Bronchial lymph node (tissue), 1 donor: ENCODE measurements around a stretch of chr1.

- PRO-cap, result no peak
Observed at GRCh38 chr1:28282174-28283218, 23.2 kb downstream of the SESN2 start.

DNA sequence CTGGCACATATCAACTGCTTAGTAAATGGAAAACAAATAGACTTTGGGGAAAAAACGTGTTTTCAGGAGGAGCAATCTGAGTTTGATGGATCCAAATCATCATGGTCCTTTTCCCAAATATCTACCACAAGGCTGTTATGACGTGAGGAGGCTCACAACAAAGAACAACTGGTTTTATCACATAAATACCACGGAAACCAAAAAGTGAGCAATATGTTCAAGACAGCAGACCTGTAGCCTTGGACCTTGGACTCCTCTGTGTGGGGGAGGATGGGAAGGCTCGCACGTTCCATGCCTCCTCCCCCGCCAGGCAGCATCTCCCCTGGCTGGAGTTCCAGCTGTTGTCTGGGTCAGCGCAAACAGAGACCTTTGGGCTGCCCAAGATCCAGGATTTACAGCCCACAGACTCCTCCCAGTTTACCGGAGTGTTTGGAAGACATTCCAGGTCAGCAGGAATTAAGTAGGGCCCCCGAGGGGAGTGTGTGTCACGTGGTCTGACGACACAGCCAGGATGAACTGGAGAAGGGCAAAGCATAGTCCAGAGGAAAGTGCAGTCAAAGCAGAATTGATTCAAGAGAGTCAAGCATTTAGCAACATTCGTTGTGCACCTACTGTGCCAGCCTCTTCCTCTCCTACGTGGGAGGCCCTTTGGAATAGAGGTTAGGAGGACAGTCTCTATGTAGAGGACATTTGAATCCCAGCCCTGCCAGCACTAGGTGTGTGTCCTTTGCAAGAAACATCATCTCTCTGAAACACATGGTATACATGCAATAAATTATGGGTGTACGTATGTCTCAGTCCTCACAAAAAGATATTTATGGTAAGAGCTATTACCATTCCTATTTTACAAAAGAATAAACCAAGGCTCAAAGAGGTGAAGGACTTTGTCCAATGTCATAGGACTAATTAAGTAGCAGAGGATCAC, 32.1 kb upstream of the MED18 start:
- PRO-cap, result no peak

DNA sequence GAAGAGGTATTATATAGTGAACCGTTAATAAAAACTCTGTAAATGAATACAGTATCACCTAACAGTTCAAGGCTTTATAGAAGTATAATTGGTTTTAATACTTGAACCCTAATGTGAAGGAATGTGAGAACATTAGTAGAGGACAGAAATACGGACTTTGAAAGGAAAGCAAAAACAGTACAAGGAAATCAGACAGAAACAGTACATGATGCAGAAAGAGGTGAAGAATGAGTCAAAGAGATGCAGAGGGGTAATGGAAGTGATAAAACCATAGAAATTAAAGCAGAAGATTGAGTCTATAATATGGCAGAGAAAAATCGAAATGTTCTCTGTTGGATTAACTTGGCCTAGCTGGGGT, 7.3 kb downstream of the YTHDF2 start:
- PRO-cap, result no peak

DNA sequence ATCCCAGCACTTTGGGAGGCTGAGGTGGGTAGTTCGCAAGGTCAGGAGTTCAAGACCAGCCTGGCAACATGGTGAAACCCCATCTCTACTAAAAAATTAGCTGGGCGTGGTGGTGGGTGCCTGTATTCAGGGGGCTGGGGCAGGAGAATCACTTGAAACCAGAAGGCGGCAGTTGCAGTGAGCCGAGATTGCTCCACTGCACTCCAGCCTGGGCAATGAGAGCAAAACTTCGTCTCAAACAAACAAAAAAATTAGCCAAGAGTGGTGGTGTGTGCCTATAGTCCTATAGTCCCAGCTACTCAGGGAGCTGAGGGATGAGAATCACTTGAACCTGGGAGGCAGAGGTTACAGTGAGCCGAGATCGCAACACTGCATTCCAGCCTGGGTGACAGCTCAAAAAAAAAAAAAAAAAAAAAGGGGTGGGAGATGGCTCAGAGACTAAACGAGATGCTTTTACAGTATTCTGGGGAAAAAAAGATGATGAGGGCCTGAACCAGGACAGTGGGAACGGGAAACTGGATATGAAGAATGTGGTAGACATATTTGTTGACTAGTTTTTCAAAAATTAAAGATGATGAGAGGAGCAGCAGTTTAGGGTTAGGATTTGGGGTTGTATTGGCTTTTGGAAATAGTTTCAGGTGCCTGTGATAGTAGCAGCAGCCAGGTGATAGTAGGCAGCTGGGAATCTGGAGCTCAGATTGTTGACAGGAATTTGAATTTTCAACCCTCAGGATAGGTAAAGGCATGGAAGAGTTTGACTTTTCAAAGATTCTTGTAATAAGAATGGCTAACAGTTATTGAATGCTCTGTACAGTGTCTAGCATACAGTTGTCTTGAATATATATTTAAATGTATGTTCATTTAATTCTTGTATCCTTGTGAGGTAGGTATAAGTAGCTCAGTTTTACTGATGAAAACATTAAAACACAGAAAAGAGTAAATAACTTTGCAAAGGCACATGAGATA, 18.1 kb downstream of the YTHDF2 start:
- PRO-cap, result no peak

GRCh38 chr1:28812978-28813445, 1.0 kb downstream of the OPRD1 start:
- PRO-cap, result no peak

DNA sequence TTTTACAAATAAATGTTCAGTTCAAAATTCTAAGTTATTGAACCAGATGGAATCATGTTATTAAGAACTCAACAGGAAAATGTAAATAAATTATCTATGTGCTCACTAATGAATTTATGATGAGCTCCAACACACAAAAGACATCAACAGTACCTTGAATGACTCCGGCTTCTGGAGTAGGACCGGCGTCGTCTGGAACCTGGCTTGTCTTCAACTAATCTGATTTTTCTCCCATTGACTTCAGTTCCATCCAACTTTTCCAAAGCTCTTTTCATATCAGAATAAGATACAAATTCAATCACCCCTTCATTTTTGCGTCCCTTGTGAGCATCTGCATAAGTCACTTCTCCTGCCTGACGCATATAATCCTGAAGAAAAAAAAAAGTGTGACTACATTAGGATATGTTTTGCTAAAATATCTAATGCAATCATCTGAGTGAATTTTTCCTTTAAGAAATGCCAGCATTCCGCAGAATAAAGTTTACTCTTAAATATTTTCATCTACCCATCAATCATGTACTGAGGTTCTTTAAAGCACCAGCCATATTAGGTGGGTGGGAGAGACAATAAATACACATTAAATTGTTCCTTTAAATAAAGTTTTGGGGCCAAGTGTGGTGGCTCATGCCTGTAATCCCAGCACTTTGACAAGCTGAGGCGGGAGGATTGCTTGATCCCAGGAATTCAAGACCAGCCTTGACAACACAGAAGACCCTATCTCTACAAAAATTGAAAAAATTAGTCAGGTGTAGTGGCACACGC, 27.0 kb downstream of the SRSF4 start:
- PRO-cap, result no peak

DNA sequence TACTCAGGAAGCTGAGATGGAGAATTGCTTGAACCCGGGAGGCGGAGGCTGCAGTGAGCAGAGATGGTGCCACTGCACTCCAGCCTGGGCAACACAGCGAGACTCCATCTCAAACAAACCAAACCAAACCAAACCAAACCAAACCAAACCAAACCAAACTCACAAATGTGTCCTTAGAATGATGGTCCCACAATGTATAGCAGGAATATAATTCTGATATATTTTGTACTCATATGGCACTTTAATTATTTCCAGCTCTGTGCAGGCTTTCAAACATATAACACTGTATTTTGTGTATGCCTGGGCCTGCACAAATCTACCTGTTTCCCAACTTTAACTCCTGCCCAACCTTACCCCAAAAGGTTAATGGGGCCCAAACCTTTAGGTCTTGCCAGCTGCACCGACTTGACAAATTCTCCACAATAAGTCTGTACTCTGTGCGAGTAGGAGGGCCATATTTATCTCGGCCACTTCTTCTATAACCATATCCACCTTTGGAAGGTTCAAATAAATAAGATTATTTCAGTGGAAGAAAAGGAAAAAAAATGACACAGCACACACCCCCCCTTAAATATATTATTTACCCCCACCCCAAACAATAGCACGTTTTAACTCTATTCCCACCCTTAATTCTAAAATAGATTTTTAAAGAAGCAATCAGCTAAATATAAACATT, 22.6 kb downstream of the SRSF4 start:
- PRO-cap, result no peak

DNA sequence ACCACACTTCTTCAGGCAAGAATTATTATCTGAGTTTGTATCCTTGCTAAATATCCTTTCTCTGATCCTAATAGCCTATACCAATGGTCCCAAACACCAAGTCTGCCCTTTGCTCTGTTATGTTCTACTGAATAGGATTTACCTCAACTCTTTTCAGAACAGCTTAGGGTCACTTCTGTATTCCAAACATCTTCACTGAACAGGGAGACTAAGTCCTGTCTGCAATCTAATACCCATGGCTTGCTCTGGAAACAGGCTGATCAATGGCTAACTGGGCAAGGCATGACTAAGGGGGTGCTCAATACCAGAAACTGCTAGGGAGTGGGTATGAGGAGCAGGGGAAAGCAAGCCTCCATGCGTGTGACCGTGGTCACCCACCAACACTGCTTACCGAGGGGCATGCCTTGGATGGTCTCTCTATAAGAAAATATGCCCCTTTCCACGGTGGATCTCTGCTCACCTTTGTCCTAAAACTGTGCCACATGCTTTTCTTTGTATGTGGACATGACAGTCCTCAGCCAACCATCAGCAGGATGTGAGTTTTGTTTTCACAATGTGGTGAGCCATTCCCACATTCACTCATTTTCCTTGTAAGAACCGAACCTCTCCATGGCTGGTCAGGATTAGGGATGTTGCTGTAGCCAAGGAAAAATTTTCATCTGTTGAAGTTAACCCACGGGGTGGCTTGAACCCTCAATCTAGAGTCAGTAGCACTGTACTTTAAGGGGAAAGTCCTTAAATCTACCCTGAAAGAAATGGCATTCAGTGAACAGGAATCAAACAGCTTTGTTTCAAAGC, 16.1 kb downstream of the SRSF4 start:
- PRO-cap, result no peak

GRCh38 chr1:29237123-29237886, 983 bp downstream of the PTPRU start:
- PRO-cap, result no peak

DNA sequence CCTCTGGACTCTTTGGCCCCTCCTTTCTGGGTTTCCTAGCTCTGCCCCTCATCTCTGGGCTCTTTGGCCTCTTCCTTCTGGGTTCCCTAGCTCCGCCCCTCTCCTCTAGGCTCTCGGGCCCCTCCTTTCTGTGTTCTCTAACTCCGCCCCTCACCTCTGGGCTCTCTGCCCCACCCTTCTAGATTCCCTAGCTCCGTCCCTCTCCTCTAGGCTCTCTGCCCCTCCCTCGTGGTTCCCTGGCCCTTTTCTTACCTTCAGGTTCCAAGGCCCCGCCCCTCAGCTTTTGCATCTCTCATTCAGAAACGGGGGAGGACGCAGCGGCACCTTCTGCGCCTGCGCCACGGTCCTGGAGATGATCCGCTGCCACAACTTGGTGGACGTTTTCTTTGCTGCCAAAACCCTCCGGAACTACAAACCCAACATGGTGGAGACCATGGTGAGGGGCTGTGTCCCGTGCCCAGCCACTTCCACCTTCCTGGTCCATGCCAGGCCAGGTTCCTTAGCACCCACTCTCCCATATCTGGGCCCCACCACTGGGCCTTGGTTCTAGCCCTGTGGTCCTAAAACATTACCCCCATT, 88.7 kb downstream of the PTPRU start:
- PRO-cap, result no peak

DNA sequence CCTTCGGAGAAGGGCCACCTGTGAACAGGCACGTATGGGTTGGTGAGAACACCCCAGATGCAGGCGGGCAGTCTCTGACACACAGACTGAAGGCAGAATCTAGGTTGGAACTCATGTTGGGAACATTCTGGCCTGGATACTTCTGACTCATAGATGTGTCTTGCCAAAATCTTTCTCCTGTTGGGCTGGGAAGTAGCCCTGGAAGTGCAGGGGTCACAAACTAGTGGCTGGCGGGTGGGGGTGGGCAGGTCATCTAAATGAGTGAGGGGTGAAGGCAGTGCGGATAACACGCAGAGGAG, 180.8 kb downstream of the PTPRU start:
- PRO-cap, result no peak

GRCh38 chr1:29835938-29836324, 599.6 kb downstream of the PTPRU start:
- PRO-cap, result no peak

DNA sequence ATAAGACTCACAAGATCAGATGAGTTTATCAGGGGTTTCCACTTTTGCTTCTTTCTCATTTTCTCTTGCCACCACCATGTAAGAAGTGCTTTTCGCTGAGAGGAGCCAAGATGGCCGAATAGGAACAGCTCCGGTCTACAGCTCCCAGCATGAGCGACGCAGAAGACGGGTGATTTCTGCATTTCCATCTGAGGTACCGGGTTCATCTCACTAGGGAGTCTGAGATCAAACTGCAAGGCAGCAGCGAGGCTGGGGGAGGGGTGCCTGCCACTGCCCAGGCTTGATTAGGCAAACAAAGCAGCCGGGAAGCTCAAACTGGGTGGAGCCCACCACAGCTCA, 285.1 kb downstream of the MATN1 start:
- PRO-cap, result no peak

GRCh38 chr1:30658928-30659206, 64.5 kb downstream of the MATN1 start:
- PRO-cap, result no peak

- PRO-cap, result no peak
Observed at GRCh38 chr1:30667915-30668514, 55.4 kb downstream of the MATN1 start.

GRCh38 chr1:30729363-30730026, 6.1 kb upstream of the MATN1 start:
- PRO-cap, result no peak

GRCh38 chr1:30732206-30733277, 9.2 kb upstream of the MATN1 start:
- PRO-cap, result no peak

DNA sequence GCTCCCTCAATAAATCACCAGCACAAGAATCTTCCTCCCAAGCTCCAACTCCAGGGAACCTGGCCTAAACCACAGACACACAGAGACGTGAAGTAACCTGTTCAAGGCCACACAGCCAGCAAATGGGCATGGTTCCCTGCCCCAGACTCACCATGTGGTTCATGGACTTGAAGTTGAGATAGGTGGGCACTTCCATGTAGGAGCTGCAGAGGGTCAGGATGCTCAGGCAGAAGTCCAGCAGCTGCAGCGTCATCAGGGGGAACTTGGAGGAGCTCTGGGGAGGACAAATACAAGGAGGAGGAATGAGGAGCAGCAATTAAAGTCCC, 15.4 kb upstream of the MATN1 start:
- PRO-cap, result no peak

DNA sequence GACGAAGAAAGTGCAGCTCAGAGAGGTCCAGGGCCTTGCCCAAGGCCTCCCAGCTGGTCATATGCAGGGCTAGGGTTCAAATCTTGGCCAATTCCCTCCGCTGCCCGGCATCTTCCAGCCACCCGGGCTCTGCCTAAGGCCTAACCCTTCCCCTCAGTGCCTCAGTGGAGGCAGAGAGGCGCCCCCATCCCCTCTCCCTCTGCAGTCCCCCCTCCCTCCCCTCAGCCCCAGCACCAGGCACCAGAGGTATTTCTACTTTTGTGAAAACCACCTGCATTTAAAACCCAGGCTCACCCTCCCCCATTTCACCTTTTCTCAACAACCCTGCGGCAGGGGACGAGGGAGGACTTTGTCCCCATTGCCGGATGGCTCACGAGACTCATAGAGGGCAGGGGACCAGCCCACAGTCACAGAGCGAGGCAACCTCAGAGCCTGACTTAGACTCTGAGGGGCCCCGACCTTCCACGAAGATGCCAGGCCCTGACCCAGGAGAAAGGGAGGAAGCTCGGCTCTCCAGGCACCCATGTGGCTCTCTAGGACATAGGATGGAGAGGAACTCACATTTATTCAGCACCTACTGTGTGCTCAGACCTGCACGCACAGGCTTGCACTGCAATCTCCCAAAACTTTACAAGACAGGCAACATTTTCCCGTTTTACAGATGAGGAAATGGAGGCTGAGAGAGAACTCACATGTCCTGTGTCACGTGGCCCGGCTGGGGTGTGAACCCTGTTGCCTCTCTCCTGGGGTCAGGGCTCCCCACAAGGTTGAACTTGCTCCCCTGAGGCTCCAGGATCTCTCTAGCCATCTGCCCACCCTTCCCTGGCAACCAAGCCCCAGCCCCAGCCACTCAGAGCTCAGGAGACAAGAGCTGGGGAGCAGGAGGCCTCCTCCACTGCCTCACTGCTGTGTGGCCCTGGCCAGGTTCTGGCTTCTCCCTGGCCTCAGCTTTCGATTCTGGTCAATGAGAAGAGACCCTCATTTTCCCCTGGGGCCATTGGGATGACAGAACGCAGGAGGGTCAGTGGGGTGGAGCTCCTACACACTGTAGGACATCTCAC, 12.0 kb downstream of the LAPTM5 start:
- PRO-cap, result no peak

GRCh38 chr1:30749445-30750387, 7.9 kb downstream of the LAPTM5 start:
- PRO-cap, result bidirectional peak, plus-strand start at chr1:30750017, minus-strand start at chr1:30749795